Peritoneum (tissue), 1 donor: Measurements from ENCODE around the gene PDX1.

GRCh38 chr13:27504029-27504793 is 53.8 kb upstream of the MTIF3 start:
- PRO-cap, result no peak

DNA sequence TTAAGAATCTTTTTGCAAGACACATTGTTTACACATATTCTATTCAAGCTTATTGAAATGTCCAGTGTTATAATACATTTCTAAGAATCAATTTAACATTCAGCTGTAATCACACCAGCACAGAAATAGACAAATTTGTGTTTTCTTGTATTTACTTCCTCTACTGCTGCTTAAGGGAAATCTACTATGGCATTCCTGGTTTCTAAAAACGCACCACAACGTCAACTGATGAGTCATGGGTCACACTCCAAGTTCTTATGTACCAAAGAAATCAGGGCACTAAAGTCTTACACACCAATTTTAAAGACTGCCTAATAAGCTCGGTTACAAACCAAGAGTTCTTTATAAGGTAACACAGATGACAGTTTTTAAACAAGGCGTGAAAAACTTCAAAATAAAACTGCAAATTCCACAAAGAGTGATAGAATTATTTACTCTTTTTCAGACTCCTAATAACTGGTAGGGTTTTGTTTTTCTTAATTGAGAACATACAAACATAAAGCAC is 13.2 kb downstream of the LNX2 start:
- PRO-cap, result no peak

DNA sequence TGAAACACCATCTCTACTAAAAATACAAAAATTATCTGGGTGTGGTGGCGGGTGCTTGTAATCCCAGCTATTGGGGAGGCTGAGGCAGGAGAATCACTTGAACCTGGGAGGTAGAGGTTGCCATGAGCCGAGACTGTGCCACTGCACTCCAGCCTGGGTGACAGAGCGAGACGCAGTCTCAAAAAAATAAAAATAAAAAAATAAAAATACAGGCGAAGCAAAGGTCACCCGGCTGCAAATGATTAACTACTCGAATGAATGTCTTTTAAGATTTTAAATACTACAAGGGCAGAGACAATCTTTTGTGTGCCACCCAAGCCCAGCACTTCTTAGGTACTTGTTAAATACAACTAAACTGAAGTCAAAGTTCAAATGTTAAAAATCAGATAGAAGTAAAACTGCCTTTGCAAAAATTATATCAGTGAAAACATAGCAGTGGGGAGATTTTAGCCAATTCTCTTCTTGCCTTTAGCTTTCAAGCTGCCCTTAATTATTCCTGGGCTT is 6.7 kb downstream of the LNX2 start:
- PRO-cap, result no peak

- PRO-cap, result no peak
Observed at GRCh38 chr13:27919551-27920447, at the start of gene PDX1. PDX1 (plus strand) TSS chr13:27920000.

GRCh38 chr13:28099358-28099826 is 984 bp downstream of the FLT3 start:
- PRO-cap, result no peak

DNA sequence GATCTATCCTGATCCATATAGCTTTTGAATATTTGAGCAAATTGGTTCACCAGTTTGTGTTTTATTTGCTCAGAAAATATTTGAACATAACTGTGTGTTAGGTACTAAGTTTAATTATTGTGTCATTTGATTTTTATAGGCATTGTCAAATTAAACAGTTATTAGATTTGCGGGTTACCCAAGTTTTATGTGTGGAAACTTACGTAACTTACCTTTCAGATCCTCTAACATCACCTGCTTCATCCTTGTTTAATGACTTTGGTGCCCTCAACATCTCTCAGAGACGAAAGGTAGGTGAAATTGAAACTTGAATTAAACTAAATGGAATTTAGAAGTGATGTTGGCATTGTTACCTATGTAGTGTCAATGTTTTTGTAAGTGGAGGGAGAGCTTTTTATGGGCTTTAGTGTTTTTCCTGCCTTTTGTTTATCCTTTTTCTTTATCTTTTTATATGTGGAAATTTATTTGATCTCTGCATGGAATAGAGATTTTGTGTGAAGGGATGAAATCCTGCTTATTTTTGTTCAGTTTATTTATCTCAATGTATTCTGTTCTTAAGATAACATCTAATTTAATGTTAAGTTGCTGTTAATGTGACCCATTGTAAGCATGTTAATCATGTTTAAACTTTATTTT is 39.4 kb downstream of the PAN3 start:
- PRO-cap, result no peak

DNA sequence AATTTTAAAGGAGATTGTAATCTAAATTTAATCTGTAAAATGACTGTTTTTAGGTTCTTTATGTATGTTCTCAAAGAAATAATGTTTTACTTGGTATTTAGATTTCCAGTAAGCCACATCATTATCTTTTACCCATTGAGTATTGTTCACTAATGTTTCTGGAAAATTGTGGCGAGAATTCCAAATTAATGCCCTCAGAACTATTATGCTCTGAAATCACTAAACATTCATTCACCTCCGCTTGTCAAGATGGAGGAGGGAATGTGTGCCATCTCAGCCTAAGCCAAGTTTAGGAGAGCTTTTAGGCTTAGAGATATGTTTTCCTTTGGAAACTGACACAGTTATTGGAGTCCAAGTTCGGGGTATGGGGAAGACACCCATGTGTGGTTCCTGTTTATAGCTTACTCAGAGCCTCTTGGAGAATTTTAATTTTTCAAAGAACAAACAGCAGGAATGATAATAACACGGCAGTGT is 44.9 kb downstream of the PAN3 start:
- PRO-cap, result no peak

DNA sequence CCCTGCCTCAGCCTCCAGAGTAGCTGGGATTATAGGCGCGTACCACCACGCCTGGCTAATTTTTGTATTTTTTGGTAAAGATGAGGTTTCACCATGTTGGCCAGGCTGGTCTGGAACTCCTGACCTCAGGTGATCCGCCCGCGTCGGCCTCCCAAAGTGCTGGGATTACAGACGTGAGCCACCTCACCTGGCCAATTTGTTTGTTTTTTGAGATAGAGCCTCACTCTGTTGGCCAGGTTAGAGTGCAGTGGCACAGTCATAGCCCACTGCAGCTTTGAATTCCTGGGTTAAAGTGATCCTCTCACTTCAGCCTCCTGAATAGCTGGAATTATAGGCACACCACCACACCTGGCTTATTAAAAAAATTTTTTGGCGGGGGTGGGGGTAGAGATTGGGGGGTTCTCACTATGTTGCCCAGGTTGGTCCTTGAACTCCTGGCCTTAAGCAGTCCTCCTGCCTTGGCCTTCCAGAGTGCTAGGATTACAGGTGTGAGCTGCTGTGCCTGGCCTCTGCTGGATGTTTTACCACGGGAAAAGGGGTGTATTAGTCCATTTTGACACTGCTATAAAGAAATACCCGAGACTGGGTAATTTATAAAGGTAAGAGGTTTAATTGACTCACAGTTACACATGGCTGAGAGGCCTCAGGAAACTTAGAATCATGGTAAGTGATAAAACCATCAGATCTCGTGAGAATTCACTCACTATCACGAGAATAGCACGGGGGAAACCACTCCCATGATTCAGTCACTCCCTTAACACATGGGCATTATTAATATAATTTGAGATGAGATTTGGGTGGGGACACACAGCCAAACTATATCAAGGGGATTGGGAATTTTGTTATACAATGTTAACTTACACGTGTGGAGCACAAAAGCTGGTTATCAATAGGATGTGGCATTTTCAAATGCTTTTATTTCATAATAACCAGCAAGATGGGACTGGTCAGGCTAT is 52.0 kb downstream of the PAN3 start:
- PRO-cap, result no peak

DNA sequence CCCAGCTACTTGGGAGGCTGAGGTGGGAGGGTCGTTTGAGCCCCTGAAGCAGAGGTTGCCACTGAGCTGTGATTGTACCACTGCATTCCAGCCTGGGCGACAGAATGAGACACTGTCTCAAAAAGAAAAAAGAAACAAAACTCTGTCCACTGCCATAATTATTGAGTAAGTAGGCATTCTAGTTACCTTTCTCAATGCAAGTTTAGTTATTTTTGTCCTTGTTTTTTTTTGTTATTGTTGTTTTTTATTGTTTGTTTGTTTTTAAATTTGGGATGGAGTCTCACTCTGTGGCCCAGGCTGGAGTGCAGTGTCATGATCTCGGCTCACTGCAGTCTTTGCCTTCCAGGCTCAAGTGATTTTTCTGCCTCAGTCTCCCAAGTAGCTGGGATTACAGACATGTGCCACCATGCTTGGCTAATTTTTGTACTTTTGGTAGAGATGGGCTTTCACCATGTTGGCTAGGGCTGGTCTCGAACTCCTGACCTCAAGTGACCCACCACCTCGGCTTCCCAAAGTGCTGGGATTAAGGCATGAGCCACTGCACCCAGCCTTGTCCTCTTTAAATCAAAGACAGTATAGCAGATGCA is 57.0 kb downstream of the PAN3 start:
- PRO-cap, result no peak

GRCh38 chr13:28267137-28267480 is 128.8 kb downstream of the PAN3 start:
- PRO-cap, result no peak

GRCh38 chr13:28493486-28494204 is 1.3 kb downstream of the FLT1 start:
- PRO-cap, result no peak

DNA sequence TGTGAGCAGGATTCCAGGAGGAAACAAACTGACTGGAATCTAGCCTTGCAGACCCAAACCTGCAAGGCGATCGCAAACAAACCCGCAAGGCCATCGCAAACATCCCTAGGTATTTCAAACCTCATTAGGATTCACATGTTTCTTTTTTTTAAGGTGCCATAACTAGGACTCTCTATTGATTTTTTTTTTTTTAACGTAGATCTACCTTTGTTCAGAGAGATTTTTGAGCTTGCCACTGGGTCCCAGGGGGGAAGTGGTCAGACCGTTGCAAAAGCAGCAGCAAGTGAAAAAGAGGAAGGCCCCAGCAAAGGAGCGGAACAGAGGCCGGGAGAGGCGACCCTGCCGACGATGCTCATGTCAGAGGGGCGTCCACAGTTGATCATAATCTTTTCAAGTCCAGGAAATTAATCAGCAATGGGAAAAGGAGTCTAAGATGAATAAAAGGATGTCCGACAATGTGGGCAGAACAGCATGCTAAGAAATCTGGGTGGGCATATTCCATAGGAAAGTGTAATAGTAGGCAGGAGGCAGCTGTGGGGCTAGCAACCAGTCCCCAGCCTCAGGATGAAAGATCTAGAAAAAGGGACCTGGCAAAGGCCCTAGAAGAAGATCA is 32.8 kb upstream of the FLT1 start:
- PRO-cap, result no peak

GRCh38 chr13:28693522-28694147 is 25.1 kb downstream of the SLC46A3 start:
- PRO-cap, result no peak

- PRO-cap, result no peak
Observed at GRCh38 chr13:28753411-28753996, 34.7 kb upstream of the SLC46A3 start.

GRCh38 chr13:29572563-29572970 is 22.9 kb downstream of the SLC7A1 start:
- PRO-cap, result no peak

GRCh38 chr13:29833480-29833822 is 17.0 kb downstream of the UBL3 start:
- PRO-cap, result no peak

DNA sequence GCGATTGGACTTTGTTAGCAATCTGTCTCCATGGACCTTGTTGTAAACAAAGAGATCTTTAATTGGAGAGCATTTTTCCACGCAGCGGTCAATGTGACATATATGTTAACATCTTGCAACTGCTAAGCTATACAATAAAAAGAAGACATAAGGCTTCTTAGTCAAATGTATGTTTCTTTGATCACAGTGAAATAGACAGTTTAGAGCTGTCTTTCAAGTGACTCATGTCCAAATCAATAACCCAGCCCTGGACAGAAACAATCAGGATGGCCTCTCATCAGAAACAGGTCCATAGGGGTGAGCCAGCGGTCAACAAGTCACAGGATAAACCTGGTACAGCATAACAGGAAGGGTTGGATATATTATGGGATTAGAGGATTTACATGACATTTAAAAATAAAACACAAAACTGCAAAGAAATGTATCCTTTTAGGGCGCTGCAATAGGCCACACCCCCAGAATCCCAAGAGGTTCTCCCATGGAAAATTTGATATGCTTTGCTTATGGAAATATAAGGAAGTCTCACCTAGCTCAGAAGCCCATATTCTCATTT is 69.8 kb upstream of the UBL3 start:
- PRO-cap, result no peak

GRCh38 chr13:29923511-29924467 is 73.4 kb upstream of the UBL3 start:
- PRO-cap, result no peak

GRCh38 chr13:29925221-29925815 is 74.9 kb upstream of the UBL3 start:
- PRO-cap, result no peak

DNA sequence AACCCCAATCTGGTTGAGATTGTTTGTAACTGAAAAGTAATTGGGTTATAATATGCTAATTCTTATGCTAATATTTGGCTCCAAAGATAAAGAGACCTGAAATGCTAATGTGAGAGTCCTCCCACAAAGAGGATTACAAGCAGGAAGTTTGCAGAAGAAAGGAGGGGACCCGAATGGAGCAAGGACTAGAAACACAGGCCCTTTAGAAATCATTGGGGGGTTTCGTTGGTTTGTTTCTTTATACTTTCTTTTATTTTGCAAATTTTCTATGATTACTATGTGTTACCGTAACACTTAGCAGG is 93.0 kb upstream of the UBL3 start:
- PRO-cap, result no peak